Measurements from ENCODE around the gene EMP1.

- PRO-cap, result no peak
Observed at GRCh38 chr12:12244289-12244781, 22.5 kb downstream of the LRP6 start.

DNA sequence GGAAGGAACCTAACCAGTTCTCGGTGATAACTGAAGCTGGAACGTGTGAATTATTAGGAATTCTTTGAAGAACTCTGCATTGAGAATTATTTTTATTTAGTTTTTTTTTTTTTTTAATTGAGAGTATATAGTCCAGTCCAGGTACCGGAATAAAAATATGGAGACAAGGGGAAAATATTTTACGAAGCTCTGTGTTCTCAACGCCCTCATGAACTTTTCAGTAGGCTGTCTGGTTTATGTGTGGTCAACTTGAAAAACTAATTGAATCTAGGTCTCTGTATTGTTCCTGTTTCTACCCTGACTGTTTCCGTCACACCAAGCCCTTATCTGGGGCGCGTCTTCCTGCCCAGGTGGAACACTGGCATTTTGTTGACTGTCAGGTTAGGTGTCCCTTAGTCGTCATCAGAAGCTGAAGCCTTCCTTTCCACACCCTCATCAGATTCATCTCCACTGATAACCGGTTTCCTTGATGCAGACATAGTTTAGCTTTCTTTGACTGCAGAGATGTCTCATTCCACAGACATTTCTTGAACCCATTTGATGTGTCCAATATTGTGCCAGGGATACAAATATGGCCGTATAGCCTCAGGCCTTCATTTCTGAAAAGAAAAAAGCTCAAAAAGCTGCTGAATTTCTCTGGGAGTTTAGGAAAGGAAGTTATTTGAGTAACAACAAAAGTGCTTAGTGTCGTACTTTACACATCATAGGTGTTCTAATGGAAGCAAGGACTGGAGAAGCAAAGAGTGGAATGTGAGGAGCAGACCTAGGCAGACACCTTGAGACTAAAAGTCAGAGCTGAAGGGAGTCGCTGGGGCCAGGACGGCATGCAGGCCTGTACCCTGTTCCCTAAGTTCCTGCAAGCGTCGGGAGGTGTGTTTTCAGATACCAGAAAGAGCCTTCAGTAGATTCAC is 96.4 kb downstream of the DUSP16 start:
- PRO-cap, result no peak

DNA sequence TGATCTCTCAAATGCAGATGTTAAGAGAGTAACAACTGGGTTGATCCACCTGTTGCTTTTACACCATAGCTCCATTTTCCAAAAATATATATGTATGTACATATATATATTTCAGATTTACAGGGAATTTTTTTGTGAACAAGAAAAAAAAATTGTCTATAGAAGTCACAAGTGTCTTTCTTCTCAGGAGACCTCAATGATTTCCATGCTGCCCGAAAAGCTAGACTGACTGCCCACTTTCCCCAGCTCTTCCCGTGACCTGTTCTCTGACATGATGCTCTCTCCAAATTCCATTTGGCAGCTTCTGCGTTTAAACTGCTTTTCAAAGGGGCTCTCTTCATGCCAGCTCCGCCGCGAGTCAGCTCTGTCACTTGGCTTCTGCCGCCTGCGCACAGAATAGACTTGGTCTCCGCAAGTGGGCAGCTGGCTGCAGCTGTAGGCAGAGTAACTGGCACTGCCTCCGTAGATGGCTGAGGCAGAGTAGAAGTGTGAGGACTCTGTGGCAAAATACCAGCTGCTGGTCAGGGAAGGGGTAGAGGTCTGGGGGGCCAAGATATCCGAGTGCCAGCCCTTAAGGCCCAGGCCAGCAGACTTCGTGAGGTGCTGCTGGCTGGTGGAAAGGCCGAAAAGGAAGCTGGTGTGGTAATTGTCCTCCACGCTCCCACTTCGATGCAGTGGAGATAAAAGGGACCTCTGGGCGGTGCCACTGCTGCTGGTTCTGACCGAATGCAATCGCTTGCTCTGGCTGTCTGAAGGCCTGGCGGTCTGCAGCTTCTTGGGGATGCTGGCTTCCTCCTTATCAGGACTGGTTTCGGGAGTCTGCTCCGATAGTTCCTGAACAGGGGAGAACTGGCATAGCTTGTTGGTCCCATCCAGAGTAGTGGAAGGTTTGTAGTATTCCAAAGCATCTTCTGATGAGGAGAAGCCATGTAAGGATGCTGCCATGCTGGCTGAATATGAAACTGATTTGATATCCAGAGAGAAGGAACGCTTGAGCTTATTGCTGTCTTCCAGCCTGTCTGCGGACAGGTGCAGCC is 85.7 kb downstream of the DUSP16 start:
- PRO-cap, result no peak

- PRO-cap, result no peak
Observed at GRCh38 chr12:12507137-12507627, 55.5 kb downstream of the DUSP16 start.

DNA sequence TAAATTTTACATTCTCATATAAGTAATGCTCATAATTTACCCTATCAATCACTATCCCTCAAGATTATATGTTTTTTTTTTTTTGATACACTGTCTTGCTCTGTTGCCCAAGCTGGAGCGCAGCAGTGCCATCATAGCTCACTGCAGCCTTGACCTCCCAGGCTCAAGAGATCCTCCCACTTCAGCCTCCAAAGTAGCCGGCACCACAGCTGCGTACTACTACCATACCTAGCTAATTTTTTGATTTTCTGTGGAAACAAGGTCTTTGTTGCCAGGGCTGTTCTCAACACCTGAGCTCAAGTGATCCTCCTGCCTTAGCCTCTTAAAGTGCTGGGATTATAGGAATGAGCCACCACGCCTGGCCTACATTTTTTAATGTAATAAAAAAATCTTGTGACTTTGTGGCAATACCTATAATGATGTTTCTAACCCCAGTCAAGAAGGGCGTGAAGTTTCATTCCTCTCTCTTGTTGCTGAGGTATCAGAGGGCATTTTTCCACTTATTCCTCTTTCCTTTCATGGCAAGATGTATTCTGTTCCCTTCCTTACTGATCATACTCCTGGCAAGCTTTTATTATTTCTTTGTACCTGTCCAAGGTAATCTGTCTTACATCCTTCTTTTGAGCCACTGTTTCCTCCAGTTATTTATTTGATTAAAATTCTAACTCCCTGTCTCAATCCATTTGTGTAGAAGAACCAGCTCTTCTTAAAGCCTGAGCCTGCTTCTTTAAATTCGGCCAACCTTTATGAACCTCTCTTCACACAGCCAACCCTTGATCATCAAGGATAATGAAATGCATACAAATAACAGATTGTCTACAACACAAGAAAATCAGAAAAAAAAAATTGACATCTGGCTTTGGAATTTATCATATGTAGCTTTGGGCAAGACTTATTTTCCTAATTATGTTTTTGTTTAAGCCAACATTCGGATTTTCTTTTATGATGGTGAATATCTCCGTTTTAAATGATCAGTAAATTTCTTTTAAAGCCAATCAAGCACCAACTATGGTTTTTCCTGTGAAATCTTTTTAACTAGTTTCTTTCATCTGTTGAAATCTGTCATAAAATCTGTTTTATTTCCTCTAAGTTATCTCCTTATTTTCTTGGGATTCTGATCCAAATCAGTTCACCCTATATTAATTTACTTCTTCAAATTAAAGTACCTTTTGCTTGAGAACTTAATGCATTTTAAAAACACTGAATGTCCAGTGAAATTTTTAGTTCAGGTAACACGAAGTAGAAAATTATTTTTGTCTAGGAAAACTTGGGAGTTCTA is 3.9 kb downstream of the DUSP16 start:
- PRO-cap, result no peak

DNA sequence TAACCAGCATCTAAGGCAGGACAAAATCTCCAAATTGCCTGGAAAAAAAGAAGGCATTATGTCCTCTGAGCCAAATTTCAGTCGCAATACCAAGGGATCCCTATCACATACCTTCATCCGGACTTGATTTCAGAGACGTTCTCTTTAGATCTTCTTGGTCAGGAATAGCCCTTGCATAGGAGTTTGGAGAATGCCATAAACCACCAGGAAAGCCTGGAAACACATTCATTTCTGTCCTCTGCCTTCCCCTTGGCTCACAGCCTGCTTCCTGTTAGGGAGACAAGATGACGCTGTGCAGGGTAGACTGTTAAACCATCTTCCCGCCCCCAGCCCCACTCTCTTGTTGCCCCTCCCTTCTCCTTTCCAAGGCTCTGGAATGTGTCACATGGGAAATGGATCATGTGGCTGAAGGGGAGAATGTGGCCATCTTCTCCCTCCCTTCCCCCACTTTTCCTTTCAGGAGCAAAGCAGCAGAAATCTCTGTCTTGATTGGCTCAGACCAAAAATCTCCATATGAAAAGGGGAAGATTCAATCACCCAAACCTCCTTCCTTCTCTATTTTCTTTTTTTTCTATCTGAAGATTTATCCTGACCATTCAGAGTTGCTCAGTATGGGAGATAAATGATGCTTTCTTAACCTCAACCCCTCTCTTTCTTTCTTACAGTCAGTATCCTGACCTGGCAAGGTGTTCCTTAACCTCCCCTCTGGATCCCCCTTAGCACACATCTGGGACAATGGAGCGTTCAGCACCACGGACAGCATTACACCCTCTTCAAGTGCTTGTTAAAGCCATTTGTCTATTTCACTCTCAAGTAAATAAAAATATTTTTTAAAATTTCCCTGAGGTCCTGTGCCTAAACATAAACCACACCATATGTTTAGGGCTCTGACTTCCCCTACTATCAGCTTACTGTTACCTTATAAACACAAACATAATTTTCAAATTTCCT is 11.5 kb downstream of the GPR19 start:
- PRO-cap, result no peak

GRCh38 chr12:12786426-12786605 is 857 bp downstream of the APOLD1 start:
- PRO-cap, result bidirectional peak, plus-strand start at chr12:12786641, minus-strand start at chr12:12786488

DNA sequence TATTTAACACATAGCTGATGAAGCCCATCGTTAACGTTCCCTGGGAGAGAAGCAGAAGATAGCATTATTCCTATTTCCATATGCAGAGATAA is 993 bp downstream of the APOLD1 start:
- PRO-cap, result bidirectional peak, plus-strand start at position 36 of the sequence, minus-strand start outside the sequence

- PRO-cap, result no peak
Observed at GRCh38 chr12:12903385-12904452, 12.4 kb downstream of the GPRC5A start.

DNA sequence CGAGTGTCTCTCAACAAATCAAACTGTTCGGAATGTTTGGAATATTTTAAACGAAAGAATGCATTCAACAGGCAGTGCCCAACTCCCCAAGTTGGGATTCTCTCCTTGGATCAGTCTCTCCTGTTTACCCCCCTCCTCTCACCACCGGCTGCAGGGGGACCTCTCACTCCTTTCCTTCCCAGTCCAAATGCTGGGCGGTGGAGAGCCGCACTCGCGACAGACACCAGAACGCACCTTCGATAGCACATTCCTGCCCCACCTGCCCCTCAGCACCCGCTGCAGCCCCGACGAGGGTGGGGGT is 424 bp downstream of the HEBP1 start:
- PRO-cap, result unidirectional peak, plus-strand start at position 181 of the sequence

- PRO-cap, result bidirectional peak, plus-strand start at chr12:13001511, minus-strand start at chr12:13001240
Observed at GRCh38 chr12:13000970-13001697, 1.1 kb upstream of the HEBP1 start.

DNA sequence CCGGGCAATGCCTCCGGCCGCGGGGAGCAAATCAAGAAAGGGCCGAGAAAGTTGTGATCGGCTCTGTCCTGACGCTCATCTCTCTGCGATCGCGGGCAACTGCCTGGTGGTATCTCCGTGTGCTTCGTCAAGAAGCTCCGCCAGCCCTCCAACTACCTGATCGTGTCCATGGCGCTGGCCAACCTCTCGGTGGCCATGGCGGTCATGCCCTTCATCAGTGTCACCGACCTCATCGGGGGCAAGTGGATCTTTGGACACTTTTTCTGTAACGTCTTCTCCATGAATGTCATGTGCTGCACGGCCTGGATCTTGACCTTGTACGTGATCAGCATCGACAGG is 1.6 kb upstream of the HEBP1 start:
- PRO-cap, result no peak

- PRO-cap, result no peak
Observed at GRCh38 chr12:13101932-13102419, 1.5 kb downstream of the GSG1 start.

DNA sequence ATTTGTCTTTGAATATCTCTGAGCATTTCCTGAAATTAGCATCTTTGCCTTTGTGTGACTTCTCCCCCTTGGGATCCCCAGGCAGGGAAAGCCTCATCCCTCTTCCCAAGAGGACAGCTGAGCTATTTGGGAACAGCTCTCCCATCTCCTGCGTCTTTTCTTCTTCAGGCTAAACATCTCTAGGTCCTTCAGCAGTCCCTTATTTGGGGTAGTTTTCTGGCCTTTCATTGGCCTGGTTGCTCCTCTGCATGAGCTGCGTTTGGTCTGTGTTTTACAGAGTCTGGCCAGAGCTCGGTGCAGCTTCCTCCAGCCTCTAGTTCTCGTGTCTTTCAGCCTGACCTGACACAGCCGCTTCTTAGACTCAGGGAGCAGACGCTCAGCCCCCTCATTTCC is 13.4 kb upstream of the GSG1 start:
- PRO-cap, result bidirectional peak, plus-strand start at position 316 of the sequence, minus-strand start at position 166 of the sequence

- PRO-cap, result bidirectional peak, plus-strand start at chr12:13196786, minus-strand start at chr12:13196543
Observed at GRCh38 chr12:13196308-13197021, at the start of gene EMP1. Gene EMP1, plus strand, starts transcription at chr12:13196726.

GRCh38 chr12:13197022-13197764 is 667 bp downstream of the EMP1 start:
- PRO-cap, result no peak

GRCh38 chr12:13215490-13215844 is 18.9 kb downstream of the EMP1 start:
- PRO-cap, result no peak

GRCh38 chr12:14001486-14001752 is 20.0 kb upstream of the GRIN2B start:
- PRO-cap, result no peak

GRCh38 chr12:14239916-14240766 is 125.3 kb upstream of the ATF7IP start:
- PRO-cap, result no peak

GRCh38 chr12:14436034-14436290 is 70.5 kb downstream of the ATF7IP start:
- PRO-cap, result no peak

All from tibial artery (tissue), 1 donor.